Aorta (tissue), 1 donor: ENCODE measurements around a stretch of chr10.

- PRO-cap, result no peak
Measured at GRCh38 chr10:62618647-62619327, 185.7 kb upstream of the ADO start.

GRCh38 chr10:62760156-62760828, 44.2 kb upstream of the ADO start:
- PRO-cap, result no peak

GRCh38 chr10:63264949-63265755, 132.0 kb downstream of the NRBF2 start:
- PRO-cap, result unidirectional peak, plus-strand start at chr10:63265321

DNA sequence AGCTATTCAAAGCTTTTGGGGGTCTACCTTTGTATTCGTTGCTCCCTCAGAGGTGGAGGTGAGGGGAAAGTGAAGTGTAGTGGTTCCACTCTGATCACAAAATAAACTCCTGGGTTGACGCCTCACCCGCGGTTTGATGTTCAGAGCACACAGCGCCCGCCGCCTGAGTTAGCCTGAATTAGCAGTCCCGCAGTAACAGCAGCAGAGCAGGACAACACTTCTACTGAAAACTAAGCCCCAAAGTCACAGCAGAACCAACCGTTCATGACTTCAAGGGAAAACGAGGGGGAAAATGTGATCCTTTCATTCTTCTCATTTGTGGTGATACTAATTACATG, 395 bp upstream of the JMJD1C start:
- PRO-cap, result no peak

- PRO-cap, result no peak
Measured at GRCh38 chr10:63629103-63629922, 108.1 kb downstream of the REEP3 start.

GRCh38 chr10:63644904-63645161, 123.6 kb downstream of the REEP3 start:
- PRO-cap, result no peak

DNA sequence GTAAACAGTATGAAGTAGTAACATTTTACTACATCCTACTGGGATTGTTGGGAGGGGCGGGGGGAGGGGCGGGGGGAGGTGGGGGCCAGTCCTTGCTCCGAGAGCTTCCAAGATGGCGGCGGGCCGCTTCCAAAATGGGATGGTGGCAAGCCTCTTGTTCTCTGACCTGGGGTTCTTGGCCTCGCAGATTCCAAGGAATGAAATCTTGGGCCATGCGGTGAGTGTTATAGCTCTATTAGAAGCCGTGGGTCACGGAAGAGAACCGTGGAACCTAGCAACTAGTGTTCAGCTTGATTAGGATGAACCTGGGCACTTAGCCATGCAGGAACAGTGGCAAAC, 143.3 kb downstream of the REEP3 start:
- PRO-cap, result no peak

- PRO-cap, result no peak
Measured at GRCh38 chr10:63799236-63799629, 278.0 kb downstream of the REEP3 start.

GRCh38 chr10:66717541-66717893, 208.3 kb upstream of the LRRTM3 start:
- PRO-cap, result no peak

DNA sequence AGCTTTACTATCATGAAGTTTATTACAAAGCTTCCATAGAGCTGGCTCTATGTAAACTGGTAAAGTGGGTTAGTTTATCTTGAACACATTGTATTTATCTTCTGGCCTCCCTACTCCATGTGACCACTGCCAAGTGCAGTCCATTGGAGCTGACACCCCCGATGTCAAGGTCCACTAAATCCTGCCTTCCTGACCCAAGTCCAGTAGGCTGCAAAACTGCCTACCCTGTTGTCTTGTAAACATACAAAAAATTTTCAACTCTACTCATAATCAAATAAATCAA, 10.2 kb downstream of the DNAJC12 start:
- PRO-cap, result no peak

DNA sequence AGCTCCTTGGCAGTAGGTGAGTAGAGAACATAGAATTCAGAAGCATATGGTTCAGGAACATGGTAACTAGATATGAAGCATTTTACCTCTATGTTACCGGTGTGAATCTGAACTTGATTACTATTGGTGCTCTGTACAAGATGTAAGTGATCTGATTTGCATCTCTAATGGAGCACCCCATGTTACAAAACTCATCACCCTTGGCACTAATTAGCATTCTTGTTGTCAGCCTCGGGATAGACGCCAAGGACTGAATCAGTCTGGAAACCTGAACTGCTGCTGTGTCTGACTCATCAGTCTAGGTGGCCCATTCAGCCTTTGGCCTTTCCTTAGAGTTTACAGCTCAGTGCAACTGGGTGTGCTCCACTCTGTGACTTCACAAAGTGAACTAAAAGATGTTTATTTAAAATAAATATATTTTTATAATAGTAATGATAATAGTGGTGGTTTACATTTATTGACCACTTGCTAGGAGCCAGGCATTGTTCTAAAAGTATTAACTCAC, 12.2 kb upstream of the MYPN start:
- PRO-cap, result no peak

- PRO-cap, result no peak
Measured at GRCh38 chr10:68341404-68342209, 8.9 kb upstream of the PBLD start.

- PRO-cap, result no peak
Measured at GRCh38 chr10:68342265-68343490, 9.9 kb upstream of the PBLD start.

GRCh38 chr10:68432745-68434002, 26.1 kb upstream of the RUFY2 start:
- PRO-cap, result no peak

DNA sequence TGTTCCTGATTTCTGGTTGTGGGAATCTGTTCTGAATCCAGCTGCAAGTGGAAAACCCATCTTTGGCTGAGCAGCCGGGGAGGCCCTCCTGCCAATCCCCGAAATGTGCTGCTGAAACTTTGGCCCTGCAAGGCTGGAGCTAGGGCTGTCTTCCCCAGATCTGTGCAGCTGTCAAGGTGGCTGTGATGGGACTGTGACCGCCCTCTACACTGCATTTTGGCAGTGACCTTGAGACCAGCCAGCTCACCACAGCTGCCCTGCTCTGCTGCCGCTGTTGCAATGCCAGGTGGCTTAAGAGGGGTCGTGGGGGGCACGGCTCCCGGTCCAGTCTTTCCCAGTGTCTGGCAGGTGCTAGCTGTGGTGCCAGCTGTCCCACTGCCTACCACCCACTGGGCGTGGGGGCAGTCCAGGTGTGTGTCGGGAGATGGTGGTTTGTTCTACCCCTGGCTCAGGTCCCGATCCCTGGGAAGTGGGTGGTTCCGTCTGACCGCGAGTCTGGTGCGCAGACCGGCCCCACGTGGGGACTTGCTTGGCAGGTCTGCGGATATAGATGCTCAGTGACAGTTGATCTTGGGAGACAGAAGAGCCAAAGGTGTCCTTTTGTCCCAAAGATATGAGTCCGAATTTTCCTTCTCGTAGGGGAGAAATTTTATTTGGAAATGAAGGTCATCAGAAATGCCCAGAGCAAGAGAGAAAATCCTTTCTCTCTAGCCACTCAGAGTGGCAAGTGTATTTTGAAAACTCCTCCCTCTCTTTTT, 39.2 kb downstream of the TET1 start:
- PRO-cap, result no peak

DNA sequence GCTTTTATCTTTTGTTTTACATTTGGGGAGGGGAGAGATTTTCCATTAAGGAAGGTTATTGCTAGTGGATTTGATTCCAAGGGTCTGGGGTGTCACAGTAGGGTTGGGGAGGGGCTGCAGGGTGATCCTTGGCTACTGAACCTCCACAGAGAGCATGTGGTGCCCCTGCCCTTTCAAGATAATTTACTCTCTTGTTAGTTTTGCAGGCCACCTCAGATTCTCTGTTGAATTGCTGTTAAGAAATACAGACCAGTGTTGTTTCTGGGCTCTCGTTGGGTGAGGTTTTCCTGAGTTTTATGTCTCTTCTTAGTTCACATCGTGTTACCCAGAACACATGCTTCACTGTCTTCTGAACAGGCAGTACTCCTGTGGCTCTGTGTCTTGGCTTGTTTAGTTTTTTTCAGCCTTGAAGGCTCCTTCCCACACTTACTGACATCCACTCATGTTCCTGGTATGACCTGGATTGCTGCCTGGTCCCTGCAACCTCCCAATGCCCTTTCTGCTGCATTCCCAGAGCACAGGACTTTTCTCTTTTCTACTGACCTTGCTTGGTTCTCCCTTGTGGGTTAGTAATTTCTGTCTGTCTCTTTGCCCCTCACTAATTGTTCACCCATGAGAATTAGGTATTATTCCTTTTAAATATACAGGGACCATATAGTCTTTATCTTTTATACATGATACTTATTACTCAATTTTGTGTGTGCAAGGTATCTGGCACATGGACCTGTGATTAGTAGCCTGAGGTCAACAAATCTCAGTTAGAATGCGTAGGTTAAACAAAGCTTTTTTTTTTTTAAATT, 4.4 kb downstream of the KIFBP start:
- PRO-cap, result no peak

- PRO-cap, result no peak
Measured at GRCh38 chr10:69237438-69238125, 17.4 kb downstream of the HKDC1 start.

DNA sequence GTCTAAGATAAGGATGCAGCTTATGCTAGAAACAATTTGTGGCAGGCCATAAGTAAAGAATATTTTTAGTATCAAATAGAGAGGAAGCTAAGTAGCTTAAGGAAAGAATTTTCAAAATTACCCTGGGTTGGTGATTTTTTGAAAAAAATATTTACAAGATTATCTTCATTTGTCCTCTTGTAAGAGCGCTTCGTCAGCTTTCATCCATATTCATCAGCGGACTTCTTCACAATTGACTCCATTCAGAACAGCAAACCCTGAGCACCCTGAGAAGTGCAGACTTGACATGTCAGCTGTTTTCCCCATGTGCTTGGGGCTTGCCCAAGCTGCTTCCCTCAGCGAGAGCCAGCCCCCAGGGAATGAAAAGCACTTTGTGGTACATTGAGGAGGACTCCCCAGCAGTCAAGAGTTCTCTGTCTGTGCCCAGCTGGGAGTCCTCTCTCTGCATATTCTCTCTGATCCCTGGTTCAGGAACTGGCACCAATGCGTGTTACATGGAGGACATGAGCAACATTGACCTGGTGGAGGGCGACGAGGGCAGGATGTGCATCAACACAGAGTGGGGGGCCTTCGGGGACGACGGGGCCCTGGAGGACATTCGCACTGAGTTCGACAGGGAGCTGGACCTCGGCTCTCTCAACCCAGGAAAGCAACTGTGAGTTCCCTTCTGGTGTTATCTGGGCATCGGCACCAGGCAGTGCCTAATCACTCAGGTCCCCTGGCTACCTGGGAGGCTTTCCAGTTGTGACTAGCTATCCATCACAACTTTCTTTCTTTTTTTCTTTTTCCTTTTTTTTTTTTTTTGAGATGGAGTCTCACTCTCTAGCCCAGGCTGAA, 22.8 kb downstream of the HKDC1 start:
- PRO-cap, result no peak

DNA sequence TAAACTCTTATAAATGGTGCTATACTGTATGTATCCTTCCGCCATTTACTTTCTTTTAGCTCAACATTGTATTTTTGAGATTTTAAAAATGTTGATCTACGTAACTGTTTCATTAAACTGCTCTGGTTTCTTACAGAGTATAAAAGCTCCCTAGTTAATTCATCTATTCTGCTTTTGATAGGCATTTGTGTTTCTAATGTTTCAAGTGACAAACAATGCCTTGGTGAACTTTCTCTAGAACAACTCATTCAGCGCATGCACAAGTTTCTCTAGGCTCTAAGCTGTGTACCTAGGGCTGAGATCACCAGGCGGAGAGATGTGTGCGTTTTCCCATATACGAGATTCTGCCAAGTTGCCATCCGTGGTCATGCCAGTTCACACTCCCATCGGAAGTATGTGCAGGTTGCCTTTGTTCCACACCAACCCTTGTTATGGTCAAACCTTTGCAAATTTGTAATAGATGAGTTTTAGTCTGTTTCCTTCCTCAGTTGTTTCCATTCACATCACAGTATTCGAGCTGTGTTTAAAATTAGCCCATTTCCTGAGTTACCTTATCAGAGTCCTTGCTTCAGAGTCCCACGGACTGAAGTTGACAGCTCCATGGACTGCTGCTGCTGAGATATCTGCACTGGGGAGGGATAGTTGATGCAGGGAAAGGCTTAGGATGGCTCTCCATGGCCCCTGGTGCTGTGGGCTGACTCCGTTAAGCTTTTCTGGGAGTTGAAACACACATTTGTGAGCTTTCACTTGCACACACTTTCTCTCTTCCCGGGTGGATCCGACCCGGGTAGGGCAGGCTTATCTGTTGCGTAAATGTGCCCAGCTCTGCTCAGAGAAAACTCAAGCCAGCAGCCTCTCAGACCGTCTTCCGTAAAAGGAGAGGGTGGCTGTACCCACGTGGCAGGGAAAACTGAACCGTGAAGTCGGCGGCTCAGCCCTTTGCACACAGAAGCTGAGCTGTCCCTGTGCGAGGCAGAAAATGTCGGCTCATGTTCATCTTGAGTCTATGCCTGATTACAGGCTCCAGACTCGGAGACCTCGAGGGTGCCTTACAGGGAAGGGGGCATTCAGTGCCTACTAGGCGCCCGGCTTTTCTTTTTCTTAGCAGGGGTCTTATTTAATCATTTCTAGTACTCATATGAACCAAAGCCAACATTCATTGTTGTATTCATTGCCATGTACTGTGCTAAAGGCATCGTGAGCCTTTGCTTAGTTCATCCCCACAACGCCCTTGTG, 9.1 kb downstream of the HK1 start:
- PRO-cap, result no peak

GRCh38 chr10:69337278-69338070, 18.8 kb downstream of the HK1 start:
- PRO-cap, result no peak